Cardiac fibroblast (primary cell): ENCODE measurements around a stretch of chr16.

GRCh38 chr16:85422885-85423361 lies 190.2 kb upstream of the GSE1 start:
- RRBS = no CpG with 5 or more reads among the region's 9 CpGs

GRCh38 chr16:85462237-85463104 lies 150.7 kb upstream of the GSE1 start:
- RRBS = 2% methylated on average over 44 of the region's 79 CpGs

- RRBS = 92% methylated on average over 7 of the region's 28 CpGs
These were observed 148.5 kb upstream of the GSE1 start for GRCh38 chr16:85464422-85465259.

- RRBS = no CpG with 5 or more reads among the region's 27 CpGs
These were observed 120.9 kb upstream of the GSE1 start for GRCh38 chr16:85491938-85492827.

GRCh38 chr16:85497776-85498505 lies 115.2 kb upstream of the GSE1 start:
- RRBS = no CpG with 5 or more reads among the region's 19 CpGs

DNA sequence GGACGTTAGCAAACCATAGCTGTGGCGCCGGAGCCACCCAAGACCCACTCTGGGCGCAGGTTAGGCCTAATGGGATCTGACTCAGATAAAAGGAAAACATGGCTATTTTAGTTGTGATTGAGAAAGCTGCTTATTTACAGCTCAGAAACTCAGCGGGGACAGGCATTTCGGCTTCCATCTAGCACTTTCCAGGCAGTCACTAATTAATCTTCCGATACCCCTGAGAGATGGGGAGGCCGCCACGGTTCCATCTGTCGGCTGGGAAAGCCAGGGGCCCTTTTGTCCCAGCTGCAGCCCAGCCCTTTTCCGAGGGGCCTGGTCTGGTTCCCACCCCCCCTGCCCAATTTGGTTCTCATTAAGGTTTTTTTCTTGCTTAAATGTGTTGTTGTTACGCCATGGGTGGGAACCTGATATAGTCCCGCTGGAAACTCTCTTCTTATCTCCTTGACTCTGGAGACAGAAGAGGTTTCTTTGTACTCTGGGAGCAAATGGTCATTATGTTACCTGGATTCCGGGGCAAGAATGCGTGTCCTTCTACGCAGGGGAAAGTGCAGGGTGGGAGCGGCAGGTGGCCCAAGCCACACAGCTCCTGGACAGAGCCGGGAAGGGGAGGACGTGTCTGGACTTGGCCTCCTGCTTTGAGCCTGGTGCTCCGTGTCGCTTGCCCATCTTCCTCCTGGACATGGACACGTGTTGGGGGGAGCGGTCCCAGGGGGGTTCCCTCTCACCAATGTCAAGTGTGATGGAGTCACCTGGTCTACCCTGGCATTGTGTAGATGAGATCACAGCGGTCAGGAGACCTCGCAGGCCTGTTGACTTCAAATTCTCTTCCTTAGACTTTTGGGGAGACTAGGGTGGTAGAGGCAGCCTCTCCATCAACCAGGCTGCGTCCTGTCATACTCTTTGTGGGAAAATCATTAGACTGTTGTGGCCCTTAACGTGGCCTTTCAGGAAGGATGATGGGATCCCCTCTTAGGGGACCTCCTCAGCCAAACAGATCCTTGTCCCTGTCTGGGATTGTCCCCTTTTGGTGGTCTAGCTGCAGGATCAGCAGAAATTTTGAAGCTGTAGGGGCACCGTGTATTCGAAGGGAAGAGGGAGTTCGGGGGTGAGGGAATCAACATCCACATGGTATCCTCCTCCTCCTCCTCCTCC lies 50.7 kb upstream of the GSE1 start:
- RRBS = 61% methylated on average over 4 of the region's 30 CpGs

DNA sequence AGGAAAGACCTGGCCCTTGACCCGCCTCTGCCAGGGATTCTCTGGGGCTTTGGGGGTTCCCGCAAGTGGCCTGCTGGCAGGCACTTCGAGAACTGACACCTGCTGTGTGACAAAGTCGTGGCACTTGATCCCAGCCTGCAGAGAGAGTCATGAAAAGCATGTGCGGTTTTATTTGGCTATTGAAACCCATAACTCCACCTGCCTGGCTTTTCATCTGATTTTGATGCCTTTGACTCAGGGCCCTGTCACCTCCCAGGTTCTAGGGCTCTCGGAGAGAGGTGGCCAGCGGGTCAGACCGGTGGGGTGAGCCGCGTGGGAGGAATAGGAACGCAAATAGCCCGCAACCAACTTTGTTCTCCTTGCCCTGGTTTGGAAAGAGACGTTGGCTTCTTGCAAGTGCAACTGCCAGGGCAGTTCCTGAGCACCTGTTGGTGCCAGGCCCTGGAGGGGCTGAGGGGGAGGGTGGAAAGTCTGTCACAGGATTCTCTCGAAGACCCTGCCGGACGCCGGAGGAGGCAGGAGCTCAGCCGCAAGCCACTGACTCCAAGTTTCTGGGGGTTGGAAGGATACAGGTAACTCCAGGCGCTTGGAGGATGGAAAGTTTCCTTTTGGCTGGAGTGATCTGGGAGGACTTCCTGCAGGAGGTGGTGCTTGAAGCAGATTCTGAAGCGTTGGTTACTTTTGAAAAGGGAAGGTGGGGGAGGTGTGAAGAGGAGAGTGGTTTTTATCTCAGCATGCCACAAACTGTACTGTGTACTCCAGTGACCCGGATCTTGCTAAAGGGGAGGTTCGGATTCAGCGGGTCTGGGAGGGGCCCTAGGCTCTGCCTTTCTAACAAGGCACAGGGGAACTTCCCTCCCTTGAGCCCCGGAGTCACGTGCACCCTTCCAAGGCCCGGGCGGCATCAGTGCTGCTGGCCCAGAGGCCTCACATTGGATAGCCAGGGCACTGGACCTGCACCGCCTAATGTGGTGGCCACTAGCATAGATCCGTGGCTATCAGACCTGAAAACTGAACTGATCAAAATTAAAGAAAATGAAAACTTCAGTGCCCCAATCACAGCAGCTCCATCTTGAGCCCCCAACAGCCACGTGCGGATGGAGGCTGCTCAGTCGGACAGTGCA lies 42.4 kb upstream of the GSE1 start:
- RRBS = 87% methylated on average over 3 of the region's 32 CpGs

DNA sequence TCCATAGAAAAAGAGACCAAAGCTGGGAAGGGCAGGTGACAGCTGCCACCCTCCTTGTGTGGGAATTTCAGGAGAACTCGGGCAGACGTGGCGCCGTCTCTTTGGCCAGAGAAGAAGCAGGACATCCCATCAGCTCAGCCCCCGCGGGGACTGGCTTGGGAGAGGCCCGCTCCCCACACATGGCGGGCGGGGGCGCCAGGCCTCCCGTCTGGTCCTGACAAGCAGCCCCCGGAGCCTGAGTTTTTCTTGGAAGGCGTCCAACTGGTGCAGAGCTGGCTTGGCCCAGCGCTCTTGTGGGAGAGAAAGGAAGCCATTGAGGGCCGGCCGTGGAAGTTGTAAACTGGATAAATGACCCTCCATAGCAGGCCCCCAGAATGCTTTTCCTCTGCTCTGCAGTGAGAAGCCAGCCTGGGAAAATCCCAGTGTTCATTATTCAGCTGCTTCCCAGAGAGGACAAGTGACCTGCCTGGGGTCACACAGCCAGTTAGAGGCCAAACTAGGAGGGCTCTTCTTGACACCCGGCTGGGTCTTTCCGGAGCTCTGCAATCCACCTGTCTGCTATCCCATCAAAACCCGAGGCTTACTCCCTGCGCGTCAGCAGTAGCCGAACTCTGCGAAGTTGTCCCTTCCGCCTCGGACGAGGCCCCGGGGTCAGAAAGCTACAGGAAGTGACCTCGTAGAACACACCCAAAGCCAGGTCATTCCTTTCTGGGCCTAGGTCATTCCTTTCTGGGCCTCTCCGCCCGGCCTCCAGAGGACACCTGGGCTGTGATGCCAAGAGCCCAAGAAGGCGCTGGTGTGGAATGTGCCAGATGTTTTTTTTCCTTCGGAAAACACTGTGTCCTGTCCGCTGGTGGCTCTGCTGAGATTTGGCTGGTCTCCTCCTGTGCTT lies 39.0 kb upstream of the GSE1 start:
- RRBS = 12% methylated on average over 7 of the region's 33 CpGs

DNA sequence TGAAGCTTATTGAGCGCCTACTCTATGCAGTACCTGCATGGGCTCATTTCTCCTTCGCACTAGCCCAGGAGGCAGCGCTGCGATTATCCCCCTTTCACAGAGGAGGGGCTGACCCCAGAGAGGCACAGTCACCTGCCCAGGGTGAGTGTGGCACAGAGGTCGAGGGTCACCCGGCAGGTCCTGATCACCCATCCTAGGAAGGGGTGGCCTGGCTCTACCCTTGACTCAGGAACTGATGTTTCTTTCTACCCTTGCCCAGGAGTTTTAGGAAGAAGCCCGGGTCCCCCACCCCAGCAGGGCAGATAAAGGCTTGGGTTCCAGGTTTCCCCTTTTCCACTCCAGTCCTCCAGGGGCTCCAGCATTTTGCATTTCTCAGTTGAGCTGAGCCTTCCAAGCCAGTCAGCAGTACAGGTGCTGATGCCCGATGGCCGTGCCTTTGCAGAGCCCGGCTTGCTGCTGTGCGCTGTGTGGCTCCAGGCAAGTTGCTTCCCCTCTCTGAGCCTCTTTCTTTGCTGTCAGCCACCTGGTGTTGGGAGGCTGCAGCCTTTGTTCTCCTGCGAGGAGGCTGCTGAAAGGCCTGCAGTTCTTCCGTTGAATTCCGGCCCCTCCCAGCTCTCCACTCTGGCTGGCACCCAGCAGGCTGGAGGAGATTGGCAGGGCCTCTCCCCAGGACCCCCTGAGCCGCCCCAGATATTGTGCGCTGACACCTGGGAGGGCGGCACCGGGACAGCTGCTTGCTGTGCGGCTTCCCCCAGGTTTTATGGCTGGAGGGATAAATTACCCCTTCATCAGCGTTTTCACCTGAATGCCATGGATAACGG lies 35.4 kb upstream of the GSE1 start:
- RRBS = no CpG with 5 or more reads among the region's 21 CpGs

GRCh38 chr16:85599052-85599990 lies 13.8 kb upstream of the GSE1 start:
- RRBS = no CpG with 5 or more reads among the region's 23 CpGs

GRCh38 chr16:85601386-85602364 lies 11.4 kb upstream of the GSE1 start:
- RRBS = 30% methylated on average over 3 of the region's 38 CpGs

DNA sequence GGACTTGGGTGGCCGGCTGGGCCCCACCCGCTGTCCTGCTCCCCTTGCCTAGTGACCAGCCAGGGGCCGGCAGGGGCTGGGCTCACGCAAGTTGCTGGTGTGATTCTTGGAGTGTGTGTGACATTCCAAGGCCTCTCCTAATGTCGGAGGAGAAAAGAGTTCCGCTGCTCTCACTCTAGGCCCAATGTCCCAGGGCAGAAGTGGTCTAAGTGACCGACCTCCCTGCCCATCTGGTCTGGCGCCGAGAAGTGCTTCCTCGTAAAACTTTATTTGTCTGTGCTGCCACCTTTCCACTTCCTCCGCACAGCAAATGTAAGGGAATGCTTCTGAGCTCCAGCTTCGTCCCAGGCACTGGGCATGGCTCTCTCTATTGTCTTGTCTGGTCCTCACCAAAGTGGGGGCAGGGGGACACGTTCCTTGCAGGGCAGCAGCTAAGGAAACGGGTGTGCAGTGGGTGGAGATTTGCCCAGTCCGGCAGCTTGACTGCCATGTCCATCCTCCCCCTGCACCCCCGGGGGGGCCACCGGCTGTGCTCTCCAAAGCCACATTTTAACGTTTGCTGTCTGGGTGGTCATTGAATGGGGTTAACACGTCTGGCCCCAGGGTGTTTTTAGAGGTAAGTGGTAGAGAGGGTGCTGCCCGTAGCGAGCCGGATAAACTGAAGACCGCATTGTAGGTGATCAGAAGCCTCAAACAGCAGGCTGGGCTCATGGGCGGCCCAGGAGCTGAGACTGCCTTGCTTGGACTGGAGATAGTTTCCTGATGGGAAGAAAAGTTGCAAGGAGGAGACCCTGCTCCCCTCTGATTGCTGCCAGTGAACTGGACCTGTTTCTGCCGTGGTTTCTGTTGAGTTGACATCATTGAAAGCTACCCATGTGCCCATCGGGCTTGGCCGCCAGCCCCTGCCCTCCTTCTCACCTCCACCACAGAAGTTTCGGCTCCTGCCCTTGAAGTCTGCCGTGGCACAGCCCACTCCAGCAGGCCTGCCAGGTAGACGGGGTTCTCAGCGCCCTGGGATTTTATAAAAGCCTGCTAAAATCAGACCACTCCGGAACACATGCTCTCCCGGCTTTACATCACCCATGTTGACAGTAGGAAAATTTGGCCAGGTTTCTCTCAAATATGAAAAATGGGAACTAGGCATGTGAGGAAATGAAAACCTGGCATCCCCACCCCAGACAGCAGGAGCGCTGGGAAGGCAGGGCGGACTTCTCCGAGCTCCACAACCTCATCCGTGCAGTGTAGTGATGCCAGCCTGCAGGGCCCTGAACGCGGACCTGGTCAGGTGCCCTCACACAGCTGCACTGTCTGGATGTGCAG lies 7.5 kb upstream of the GSE1 start:
- RRBS = 31% methylated on average over 3 of the region's 39 CpGs

- RRBS = 11% methylated on average over 21 of the region's 89 CpGs
These were observed 927 bp downstream of the GSE1 start for GRCh38 chr16:85613673-85614824.

DNA sequence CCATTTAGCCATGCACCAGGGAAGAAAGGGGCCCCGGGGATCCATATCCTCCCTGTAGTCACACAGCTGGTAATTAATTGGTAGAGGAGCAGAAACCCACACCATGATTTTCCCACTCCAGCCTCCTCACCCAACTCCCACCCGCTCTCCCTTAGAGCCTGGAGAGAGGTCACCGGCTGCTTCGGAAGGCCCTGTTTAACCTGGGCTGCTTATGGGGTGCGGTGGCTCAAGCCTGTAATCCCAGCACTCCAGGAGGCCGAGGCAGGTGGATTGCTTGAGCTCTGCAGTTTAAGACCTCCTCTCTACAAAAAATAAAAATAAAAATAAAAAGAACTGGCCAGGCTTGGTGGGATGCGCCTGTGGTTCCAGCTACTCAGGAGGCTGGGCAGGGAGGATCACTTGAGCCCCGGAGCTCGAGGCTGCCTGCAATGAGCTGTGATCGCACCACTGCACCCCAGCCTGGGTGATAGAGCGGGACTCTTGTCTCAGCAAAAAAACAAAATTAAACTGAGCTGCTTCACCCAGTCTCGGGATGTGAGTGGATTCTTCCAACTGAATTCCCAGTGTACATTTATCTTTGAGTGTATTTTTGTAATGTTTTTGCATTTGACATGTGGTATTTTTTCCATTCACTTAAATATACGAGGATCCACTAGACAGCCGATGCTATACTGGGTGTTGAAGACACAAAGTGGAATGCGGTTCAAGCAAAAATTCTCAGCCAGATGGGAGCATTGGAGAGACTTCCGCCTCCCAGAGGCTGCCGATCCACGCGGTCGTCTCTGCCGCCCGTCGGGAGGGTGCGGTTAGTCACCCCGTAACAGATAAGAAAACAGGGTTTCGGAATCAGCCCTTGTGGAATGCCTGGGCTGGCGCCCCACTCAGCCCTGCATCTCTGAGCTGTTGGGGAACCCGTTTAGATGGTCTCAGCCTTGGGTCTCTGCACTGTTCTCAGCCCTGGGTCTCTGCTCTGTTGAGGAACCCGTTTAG lies 7.0 kb downstream of the GSE1 start:
- RRBS = no CpG with 5 or more reads among the region's 29 CpGs

GRCh38 chr16:85626202-85626858 lies 13.2 kb downstream of the GSE1 start:
- RRBS = 68% methylated on average over 2 of the region's 32 CpGs

DNA sequence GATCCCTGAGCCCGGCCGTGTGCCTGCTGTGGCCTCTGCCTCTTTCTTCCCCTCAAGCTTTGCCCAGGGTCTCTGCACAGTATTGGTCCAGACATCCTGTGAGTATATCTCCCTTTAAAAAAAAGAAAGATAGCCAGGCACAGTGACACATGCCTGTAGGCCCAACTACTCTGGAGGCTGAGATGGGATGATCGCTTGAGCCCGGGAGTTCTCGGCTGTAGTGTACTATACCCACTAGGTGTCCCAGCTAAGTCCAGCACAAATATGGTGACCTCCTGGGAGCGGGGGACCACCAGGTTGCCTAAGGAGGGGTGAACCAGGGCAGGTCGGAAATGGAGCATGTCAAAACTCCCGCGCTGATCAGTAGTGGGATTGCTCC lies 29.5 kb downstream of the GINS2 start:
- RRBS = no CpG with 5 or more reads among the region's 9 CpGs

DNA sequence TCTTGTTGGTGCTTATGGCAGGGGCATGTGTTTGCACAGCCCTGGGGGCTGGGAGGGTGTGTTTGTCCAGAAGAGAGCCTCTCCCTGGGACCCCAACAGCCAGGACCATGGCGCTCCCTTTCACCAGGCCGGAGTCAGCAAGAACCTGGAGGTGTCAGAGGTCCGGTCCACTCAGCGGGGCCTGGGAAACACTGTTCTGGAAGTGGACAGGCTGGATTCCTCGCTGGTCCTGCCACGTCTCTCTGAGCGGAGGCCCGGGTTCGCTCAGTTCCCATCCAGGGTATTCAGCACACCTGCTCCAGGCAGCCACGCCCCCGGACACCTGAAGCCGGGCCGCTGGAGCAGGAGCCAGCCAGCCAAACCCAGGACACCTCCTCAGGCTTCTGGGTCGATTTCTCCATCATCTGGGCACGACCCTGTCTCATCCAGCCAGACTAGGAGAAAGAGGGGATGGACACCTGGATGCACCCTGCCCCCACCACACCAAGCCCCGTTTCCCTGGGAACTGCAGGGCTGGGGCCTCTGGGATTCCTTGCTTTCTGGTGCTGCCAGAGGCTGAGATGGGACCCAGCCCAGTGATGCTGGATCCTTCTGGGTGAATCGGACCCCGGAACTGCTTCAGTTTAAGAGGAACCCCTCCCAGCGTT lies 19.0 kb upstream of the GINS2 start:
- RRBS = 91% methylated on average over 9 of the region's 19 CpGs

DNA sequence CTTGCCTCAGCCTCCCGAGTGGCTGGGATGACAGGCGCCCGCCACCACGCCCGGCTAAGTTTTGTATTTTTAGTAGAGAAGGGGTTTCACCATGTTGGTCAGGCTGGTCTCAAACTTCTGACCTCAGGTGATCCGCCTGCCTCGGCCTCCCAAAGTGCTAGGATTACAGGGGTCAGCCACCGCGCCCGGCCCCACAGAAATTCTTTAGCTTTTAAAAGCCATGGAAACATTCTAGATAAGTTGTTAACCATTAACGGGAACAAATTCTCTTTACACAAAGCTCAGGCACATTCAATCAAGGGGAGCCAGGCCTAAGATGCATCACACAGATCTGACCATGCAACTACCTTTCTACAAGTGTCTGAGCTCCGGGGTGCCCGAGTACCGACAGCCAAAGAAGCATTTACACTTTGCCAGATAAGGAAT lies 1.1 kb downstream of the EMC8 start:
- RRBS = no CpG with 5 or more reads among the region's 14 CpGs

DNA sequence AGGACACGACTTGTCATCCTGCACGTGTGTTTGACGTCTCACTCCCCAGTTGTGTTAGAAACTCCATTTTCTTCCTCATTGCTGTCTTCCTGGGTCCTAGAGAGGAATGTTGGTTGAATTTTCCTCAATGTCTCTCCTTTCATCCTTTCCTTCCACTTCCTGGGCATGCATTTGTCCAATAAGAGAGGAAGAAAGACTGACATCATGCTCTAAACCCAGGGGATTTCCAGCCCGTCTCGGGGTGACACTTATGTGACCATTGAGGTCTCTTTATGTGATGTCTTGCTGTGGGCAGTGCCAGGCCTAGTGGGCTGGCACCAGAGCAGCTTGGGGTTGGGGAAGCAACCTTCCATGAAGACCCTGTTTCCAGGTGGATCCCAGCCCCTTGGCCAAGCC lies 39.7 kb upstream of the IRF8 start:
- RRBS = no CpG with 5 or more reads among the region's 5 CpGs

DNA sequence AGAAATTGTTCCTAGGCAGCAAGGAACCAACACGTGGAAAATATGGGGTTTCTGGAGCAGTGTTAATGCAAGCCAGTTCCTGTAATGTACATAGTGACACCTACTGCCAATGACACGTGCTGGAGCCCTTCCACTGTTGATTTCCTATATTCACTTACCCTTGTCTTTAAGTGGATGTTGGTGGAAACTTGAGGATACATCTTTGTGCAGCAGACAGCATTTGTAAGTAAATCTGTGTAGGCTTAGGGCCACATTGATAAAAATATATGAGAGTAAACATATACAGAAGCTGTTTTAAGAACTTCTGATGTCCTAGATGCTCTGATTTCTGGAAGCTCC lies 1.5 kb upstream of the IRF8 start:
- RRBS = no CpG with 5 or more reads among the region's 2 CpGs